ENCODE data around the genes MAP4K1, IFNL1 and LGALS14.

GRCh38 chr19:38383232-38383723, 4.6 kb downstream of the GGN start:
- RRBS = no CpG with 5 or more reads among the region's 10 CpGs

DNA sequence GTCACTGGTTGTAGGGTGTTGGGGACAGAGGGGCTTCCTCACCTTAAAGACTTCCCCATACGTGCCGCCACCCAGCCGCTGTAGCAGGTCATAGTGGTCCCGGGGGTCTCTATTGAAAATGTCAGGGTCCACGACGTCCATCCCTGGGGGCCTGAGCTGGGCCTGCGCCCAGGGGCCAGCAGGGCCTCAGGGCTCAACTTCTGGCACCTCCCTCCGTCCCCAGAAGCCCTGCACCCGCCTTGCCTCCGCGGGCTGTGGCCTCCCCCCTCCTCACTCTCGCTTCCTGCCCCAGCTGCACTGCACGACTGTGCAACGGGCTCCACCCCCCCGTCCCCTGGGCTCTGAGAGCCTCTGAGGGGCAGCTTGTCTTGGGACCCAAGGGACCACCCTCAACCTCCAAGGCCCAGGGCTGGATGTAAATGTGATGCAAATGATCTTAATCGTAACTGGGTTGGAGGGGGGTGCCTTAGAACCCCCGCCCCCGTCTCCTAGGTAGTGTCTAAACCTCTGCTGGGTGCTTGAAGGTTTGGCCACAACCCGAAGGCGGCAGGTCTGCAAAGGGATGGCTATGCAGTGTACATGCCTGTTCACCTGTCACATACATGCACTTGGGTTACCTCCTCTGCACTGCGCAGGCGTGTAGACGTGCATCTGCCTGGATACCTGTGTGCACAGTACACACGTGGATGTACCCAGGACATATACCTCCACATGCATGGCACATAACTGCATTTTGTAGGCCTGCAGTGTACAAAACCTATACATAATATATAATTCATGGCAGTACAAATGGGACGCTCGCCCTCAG, at the start of gene MAP4K1:
TSS of gene MAP4K1 (minus strand) at position 199 of the 808 bp plus-strand sequence.
- RRBS = no CpG with 5 or more reads among the region's 26 CpGs

DNA sequence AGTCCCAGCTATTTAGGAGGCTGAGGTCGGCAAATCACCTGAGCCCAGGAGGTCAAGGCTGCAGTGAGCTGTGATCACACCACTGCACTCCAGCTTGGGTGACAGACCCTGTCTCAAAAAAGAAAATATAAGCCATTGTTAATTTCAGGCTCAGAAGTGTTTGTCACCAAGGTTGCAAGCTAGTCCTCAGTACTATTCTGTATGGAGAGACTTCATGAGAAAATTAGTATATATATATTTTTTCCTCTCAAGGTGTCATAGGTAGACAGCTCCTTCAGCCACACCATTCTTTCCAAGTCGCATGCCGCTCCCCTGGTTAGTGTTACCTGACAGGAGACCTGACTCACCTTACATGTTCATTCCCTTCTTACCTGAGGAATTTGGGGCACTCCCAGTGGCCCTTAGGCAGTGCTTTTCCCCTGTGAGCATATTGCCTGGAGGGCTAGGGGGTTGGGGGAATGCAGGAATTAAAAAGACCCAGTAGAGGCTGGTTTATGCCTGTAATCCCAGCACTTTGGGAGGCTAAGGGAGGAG, 9.1 kb upstream of the ACTN4 start:
- RRBS = no CpG with 5 or more reads among the region's 3 CpGs

- RRBS = no CpG with 5 or more reads among the region's 10 CpGs
Measured at GRCh38 chr19:38685713-38686612, 38.5 kb downstream of the ACTN4 start.

DNA sequence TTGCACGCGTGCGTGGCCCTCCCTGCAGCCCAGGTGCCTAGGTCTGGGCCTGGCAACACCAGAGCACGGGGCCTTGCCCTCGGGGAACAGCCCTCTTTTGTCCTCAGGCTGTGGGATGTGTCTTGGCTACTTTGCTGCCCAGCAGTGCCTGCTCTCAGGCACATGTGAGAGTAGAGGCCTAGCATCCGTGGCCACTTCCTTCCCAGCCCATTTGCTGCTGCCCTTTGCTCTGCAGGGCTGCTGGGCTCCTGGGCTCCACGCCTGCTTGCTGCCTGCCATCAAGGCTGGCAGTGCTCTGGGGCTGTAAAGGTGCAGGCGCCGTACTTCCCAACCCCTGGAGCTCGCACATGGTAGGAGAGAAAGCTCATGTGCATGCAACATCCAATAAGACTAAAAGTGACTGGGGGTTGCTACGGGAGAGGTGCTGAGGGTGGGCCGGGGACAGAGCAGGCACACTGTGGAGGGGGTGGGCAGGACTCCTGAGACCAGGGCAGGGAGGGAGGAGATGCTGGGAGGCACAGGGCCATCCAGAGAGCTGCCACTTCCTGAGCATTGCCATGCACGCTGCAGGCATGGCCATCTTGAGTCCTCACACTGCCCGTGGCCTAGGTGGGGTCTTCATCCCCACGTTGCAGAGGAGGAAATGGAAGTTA, 46.5 kb downstream of the CAPN12 start:
- RRBS = no CpG with 5 or more reads among the region's 15 CpGs

- RRBS = no CpG with 5 or more reads among the region's 4 CpGs
Measured at GRCh38 chr19:38715532-38716011, 28.7 kb downstream of the CAPN12 start.

DNA sequence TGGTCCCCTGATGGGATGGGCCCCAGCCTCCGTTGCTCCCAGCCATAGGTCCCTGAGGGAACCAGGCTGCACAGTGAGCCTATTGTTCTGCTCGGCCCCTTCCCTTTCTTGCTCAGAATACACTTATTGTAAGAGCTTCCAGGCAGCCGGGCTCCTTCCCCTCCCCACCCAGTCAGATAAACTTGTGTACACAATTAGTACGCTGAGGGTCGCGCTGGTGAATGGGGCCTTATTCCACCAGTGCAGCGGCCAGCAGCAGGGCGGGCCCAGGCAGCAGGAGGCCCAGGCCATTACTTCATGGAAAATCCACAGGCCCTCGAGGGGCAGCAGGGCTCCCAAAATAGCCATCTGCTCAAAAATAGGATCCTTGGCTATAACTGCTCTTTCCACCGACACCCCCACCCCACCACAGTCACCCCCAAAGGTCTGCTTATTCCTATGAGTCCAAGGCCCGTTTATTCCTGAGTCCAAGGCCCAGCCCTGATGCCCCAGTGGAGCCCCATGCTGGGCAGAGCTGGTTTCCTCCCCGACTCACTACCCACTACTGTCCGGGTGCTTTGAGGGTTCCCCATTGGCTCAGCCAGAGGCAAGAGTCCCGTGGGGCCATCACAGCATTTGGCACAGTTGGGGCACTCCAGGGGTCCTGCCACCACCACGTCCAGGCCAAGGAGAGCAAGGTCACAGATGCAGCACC, 22.1 kb downstream of the CAPN12 start:
- RRBS = no CpG with 5 or more reads among the region's 15 CpGs

GRCh38 chr19:38733192-38733606, 11.1 kb downstream of the CAPN12 start:
- RRBS = no CpG with 5 or more reads among the region's 2 CpGs

- RRBS = no CpG with 5 or more reads among the region's 22 CpGs
Measured at GRCh38 chr19:38838251-38839245, 7.0 kb upstream of the ECH1 start.

- RRBS = no CpG with 5 or more reads among the region's 15 CpGs
Measured at GRCh38 chr19:38941366-38942482, 11.0 kb downstream of the MRPS12 start.

- RRBS = 93% methylated on average over 3 of the region's 28 CpGs
Measured at GRCh38 chr19:39169476-39169926, 27.3 kb upstream of the NCCRP1 start.

- RRBS = no CpG with 5 or more reads among the region's 8 CpGs
Measured at GRCh38 chr19:39296333-39296628, at the start of gene IFNL1. IFNL1 (plus strand) TSS chr19:39296407.

GRCh38 chr19:39343505-39344063, 1.4 kb downstream of the SAMD4B start:
- RRBS = no CpG with 5 or more reads among the region's 8 CpGs

- RRBS = 1% methylated on average over 8 of the region's 31 CpGs
Measured at GRCh38 chr19:39406965-39407485, 378 bp downstream of the ZFP36 start.

- RRBS = no CpG with 5 or more reads among the region's 18 CpGs
Measured at GRCh38 chr19:39415402-39415878, 3.0 kb downstream of the PLEKHG2 start.

DNA sequence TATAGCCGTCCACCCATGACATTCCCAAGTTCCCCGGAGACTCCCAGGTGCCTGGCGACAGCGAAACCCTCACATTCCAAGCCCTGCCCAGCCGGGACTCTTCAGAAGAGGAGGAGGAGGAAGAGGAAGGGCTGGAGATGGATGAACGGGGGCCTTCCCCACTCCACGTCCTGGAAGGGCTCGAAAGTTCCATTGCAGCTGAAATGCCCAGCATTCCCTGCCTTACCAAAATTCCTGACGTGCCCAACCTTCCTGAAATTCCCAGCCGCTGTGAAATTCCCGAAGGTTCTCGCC, 10.2 kb downstream of the PLEKHG2 start:
- RRBS = 97% methylated on average over 4 of the region's 12 CpGs

GRCh38 chr19:39428145-39429309, 7.2 kb downstream of the RPS16 start:
- RRBS = 65% methylated on average over 5 of the region's 29 CpGs

GRCh38 chr19:39506822-39507798, 7.8 kb upstream of the SELENOV start:
- RRBS = 6% methylated on average over 28 of the region's 101 CpGs

DNA sequence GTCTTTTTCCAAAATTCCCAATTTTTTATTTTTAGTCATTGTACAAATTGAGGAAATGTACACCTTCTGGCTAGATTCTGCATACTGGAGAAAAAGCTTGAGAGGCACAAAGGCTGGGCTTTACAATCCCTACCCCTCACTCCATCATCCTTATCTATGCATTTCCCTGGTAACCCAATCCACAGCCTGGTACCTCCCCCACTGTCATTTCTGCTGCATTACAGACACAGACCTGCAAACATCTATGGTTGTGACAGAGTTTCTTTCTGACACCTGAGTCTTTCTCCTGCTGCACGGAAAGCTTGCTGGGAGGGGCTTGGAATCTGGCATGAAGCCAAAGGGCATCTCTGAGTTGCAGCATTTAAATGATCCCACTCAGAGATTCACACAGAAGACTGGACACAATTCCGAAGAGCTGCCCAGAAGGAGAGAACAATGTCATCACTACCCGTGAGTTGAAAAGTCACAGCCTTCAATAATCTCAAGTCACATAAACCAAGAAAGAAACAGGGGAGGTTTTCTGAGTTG, at the start of gene LGALS14:
TSS of gene LGALS14 (plus strand) at position 388 of the 528 bp plus-strand sequence.
- RRBS = no CpG with 5 or more reads among the region's 3 CpGs

DNA sequence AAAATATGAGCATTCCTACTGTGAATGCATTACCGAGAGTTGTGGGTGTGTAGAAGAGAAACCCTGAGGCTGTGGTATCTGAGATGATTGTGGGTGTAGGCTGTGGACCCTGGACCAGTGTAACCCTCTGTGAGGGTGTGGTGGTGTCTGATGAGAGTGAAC, 222 bp downstream of the LGALS14 start:
- RRBS = no CpG with 5 or more reads among the region's 1 CpG